AG04450 (cell line): ENCODE measurements around the genes GUCA1ANB, MRPS10, BICRAL and PPP2R5D.

GRCh38 chr6:41940171-41941203, 1.1 kb downstream of the CCND3 start:
- CAGE, long polyA plus RNA = no peak
- RRBS = 3% methylated on average over 16 of the region's 59 CpGs

DNA sequence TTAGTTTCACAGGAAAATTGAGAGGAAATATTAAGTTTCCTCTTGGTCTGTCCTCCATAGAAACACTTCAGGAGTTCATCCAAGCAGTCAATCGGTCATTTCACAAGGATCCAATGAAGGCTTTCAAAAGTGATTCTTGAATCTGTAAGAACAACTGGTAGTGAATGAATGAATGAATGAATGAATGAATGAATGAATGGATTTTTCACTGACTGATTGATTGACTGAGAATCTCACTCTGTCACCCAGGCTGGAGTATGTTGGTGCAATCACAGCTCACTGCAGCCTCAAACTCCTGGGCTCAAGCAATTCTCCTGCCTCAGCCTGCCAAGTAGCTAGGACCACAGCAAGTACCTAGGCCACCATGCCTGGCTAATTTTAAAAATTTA, 39.4 kb upstream of the TAF8 start:
- CAGE, long polyA plus RNA = no peak
- RRBS = no CpG with 5 or more reads among the region's 1 CpG

DNA sequence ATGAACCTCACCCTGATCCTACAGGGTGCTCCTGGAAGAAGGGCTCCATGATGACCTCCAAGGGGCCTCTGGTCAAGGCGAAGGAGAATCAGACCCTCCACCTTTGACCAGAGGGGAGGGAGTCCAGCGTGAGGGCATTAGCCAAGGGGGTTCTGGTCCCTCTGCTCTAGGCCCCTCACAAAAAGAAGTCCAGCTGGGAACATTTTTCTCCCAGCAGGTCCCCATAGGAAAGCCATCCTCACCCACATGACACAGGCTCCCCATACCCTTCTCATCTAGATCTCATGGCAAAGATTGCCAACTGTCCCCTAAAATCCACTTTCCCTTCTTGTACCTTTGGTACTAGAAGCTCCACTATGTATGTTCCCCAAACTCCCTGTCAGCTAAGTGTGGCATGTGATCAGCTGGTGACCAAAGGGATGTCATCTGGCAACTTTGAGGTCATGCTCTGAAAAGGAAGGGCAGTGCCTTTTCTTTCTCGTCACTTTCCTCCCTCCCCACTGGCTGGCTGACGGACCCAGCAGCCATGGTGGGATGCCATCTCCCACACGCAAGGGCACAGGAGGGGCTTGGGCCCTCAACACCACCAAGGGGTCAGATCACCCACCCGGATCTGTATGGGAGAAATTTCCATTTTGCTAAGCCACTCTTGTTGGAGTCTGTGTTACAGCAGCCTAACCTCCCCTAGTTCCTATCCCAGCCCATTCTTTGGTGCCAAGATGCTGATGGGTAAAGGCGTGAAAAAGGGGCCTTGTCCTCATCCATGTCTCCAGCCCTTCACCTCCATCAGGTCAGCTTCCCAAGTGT, 23.8 kb upstream of the TAF8 start:
- CAGE, long polyA plus RNA = no peak
- RRBS = no CpG with 5 or more reads among the region's 7 CpGs

DNA sequence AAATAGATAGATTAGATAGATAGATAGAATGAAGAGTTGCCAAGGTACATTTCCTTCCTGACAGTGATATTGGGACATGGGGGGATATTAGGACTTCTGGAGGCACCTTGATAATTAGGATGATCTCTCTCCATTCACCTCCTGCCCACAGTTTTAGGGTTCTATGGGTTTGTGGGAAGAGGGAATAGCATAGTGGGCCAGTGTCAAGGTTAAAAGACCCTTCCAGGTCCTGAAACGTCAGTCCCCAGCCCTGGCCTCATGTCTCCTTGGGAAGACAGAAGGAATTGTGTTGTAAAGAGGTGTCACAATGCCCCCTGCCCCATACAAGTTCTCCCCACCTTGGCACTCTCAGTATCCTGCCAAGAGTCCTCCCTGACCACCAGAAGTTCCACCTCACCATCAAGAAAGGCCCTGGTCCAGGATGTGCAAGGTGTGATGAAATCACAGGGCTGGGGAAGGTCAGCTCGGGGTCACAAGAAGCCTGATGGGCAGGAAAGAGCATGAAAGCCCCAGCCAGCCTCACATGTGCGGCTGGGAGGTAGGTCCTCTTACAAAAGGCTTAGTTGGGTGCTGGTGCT, at the start of gene GUCA1ANB:
TSS of gene GUCA1ANB (plus strand) at position 351 of the 578 bp plus-strand sequence.
- CAGE, long polyA plus RNA = no peak
- RRBS = no CpG with 5 or more reads among the region's 3 CpGs

- CAGE, long polyA plus RNA = no peak
- RRBS = no CpG with 5 or more reads among the region's 13 CpGs
Observed at GRCh38 chr6:42197892-42198602, 3.3 kb upstream of the GUCA1B start.

GRCh38 chr6:42217762-42218111, at the start of gene MRPS10:
Gene MRPS10, minus strand, starts transcription at chr6:42217861.
- CAGE, long polyA plus RNA = start-site peak on the minus strand at chr6:42217851-42217865, 1,367 and 1,133 reads in 2 replicates
- RRBS = 2% methylated on average over 11 of the region's 18 CpGs

DNA sequence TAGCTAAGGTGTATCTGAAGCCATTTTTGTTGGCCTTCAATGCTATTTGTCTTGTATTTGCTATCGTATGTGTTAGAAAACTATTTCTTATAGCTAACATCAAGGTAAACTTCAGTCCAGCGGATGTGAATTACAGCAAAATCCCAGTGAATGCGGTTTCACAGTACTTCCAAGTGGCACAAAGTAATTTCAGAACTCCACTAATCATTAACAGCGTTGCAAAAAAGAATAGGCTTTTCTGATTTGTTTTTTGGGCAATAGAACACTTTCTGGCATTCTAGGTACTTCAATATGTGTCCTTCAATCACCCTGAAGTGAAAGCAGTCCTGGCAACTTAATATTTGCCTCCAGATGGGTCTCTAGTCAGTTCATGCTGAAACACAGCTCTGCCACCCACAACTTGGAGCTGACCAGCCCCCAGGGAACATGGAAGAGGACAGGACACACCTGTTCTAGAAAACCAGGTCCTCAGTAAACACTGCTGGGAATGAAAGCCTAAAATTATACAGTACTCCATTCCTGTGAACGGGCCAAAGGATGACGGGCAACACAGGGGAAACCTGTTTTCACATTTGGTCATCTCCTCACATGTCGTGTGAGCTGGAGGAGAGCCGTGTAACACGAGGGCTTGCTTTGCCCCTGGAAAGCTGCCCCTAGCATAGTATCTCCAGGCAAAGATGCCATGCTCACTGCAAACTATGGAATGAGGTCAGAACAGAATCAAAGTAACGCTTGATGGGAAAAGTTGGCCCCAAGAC, 9.7 kb upstream of the MRPS10 start:
- CAGE, long polyA plus RNA = no peak
- RRBS = no CpG with 5 or more reads among the region's 10 CpGs

DNA sequence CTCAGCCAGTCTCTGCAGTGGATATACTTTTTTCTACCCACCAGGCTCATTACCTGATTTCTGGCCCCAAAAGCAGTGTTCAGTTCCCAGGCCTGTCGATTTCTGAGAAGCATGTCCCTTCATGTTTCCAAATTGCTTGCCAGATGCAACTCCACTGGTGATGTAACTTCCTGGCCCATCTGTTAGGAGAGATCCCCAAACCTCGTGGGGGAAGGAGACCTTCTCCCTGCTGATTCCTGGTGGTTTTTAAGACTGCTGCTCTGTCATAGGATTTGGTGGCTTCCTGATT, 31.6 kb upstream of the MRPS10 start:
- CAGE, long polyA plus RNA = no peak
- RRBS = no CpG with 5 or more reads among the region's 2 CpGs

- CAGE, long polyA plus RNA = no peak
- RRBS = 97% methylated on average over 4 of the region's 35 CpGs
Observed at GRCh38 chr6:42259387-42260196, 41.9 kb upstream of the MRPS10 start.

GRCh38 chr6:42407195-42407760, 44.4 kb downstream of the TRERF1 start:
- CAGE, long polyA plus RNA = no peak
- RRBS = no CpG with 5 or more reads among the region's 11 CpGs

DNA sequence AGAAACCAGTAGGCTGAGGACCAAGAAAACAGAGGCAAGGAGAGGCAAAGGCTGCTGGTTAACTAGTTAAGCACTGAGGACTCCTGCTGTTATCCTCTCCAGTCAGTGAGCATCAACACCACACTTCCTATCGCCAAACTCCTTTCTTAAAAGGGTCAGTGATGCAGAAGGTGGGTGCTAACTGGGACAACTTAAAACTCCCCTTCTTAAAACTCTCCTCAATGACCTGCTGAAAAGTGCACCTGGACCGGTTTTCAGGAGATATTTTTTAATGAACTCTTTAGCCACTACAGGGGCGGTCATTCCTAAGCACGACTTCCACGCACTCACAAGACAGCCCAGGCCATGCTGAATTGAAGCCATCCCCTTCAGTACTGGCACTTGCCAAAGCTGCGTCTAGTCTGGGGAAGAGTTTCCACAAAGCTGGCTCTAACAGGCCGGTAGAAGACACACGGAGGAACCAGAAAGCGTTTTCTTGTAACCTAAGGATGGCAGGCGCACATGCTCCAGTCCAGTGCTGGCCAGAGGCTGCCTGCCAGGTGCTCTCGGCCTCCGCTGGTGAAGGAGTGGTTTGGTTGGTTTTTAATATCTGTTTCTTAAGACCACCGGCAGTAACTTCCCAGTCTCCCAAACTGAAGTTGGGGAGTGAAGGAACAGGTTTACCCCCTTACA, 1.5 kb downstream of the TRERF1 start:
- CAGE, long polyA plus RNA = no peak
- RRBS = no CpG with 5 or more reads among the region's 13 CpGs

- CAGE, long polyA plus RNA = no peak
- RRBS = no CpG with 5 or more reads among the region's 31 CpGs
Observed at GRCh38 chr6:42452665-42453038, 926 bp upstream of the TRERF1 start.

DNA sequence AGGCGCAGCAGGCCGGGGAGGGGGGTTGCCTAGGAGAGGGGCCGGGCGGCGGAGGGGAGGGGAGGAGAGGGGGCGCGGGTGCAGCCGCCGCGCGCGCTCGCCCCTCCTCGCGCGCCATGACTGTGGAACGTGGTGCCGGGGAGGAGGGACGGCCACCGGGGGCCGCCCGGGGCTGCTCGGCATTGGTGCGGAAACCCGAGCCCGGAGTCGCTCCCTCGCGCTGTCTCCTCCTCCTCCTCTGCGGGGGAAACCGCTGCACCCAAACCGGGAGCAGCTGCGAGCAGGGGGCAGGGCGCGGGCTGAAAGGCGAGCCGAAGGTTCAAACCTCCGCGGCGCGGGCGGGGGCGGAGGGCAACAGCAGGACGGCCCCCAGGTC, 1.3 kb upstream of the TRERF1 start:
- CAGE, long polyA plus RNA = no peak
- RRBS = 2% methylated on average over 17 of the region's 44 CpGs

GRCh38 chr6:42453415-42454174, 1.9 kb upstream of the TRERF1 start:
- CAGE, long polyA plus RNA = no peak
- RRBS = no CpG with 5 or more reads among the region's 38 CpGs

GRCh38 chr6:42769863-42770146, 12.0 kb upstream of the BICRAL start:
- CAGE, long polyA plus RNA = no peak
- RRBS = no CpG with 5 or more reads among the region's 2 CpGs

DNA sequence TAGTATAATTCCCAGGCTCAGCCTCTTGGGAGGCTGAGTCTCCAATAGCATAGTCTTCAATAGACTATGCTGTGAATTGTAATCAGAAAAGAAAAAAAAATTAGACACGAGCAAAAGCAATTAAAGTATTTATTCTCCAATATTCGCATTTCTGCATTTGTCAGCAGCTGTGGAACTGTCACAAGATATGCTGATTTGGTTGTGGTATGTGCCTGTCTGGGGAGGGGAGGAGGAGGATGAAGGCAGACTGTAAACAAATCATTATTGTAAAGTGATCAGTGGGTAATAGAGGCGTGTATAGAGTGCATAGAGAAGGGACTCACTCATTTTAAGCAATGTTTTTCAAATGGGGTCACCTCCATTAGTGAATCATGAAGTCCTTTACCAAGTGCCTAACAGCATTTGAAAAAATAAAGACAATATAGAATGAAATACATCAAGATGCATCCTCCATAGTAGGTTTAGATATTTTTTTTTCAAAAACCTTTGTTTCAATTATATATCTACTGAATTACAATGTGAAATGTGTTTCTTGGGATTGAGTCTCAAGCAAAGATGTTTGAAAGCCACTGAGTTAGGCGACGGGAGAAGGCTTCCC, 10.0 kb upstream of the BICRAL start:
- CAGE, long polyA plus RNA = no peak
- RRBS = no CpG with 5 or more reads among the region's 5 CpGs

DNA sequence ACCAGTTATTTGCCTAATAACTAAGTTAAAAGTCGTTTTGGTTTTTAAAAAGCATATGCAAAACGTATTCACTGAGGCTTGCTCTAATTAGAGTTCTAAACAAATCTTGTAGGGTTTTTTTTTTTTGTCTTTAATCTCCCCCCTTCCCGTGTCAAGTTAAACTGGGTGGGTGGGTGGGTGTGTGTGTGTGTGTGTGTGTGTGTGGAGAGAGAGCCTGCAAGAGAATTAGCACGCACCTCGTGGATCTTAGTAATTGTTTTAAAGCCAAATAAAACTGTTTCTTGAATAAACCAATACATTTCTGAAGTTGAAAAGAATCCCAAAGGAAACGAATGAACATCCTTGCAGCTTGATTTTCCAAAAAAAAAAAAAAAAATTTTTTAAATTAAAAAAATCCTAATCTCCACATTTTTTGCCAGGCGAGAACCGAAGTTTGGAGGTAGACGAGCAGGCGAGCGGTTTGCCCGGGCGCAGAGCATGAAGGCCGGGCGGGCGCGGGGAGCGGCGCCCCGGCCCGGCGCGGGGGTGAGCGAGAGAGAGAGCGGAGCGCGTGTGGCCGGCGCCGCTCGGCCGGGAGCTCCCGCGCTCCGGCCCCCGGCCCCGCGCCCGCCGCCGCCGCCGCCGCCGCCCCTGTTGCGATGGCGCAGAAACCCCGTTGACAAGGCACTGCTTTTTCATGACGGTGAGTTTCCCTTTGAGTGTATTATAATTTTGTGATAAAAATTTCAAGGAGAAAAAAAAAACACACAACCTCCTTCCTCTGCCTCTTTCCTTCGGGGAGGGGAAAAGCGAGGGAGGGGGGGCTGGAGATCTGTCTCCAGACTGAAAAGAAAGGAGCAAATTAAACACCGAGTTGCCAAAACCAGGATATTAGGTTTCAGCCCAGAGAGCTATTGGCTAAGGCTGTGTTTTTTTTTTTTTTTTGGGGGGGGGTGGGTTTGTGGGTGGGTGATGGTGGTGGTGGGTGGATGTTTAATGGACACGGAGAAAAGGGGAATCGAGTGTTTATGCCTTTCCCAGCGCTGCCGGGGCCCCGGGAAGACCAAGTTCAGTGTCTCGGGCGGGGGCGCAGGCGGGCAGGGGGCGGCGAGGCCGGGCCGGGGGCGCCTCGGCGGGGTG, at the start of gene BICRAL:
TSS of gene BICRAL (plus strand) at position 633 of the 1,119 bp plus-strand sequence.
- CAGE, long polyA plus RNA = no peak
- RRBS = 2% methylated on average over 16 of the region's 68 CpGs

DNA sequence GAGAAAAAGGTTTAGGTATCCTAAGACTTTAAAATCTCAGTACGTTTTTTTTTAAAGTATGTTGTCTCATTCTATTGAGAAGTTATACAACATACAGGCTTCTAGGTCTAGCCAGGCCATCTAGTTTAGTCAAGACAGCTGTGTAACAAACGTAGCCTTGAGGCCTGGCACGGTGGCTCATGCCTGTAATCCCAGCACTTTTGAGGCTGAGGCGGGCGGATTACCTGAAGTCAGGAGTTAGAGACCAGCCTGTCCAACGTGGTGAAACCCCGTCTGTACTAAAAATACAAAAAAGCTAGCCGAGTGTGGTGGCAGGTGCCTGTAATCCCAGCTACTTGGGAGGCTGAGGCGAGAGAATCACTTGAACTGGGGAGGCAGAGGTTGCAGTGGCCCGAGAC, 3.3 kb downstream of the BICRAL start:
- CAGE, long polyA plus RNA = no peak
- RRBS = no CpG with 5 or more reads among the region's 10 CpGs

GRCh38 chr6:42983890-42985120, at the start of gene PPP2R5D:
Gene PPP2R5D, plus strand, starts transcription at chr6:42984570.
- CAGE, long polyA plus RNA = no peak
- RRBS = 3% methylated on average over 16 of the region's 66 CpGs

DNA sequence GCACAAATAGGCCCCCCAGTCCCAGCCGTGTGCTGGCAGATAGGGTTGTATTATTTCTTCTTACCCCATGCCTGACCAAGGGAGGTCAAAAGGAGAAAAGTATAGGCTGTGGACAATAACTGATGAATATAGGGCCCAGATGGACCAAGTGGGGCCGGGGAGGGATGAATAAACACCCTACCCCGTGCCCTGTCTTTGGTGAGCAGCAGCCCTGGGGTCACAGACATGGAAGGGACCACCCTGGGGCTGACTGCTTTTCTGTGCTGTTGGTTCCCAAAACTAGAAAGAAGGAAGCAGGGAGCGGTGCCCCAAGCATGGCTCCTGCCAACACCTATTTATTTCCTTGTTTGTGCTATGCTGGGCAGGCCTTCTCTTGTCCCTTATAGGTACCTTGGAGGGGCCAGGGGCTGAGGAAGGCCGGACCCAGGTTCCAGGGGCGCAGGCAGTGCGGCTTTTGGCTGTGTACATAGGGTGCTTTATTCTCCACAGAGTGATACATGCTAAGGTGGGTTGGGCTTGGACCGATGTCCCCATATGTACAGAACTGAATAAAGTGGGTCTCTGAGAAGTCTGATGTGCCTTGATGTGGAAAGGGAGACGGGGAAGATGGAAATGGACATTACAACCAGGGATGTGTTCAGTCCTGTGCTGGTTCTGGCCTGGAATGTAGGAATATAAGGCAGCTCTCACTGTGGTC, 1.8 kb downstream of the MEA1 start:
- CAGE, long polyA plus RNA = no peak
- RRBS = no CpG with 5 or more reads among the region's 9 CpGs